Renal cortical epithelial cell (primary cell): ENCODE results near the genes SNU13, SREBF2, SHISA8 and NAGA.

DNA sequence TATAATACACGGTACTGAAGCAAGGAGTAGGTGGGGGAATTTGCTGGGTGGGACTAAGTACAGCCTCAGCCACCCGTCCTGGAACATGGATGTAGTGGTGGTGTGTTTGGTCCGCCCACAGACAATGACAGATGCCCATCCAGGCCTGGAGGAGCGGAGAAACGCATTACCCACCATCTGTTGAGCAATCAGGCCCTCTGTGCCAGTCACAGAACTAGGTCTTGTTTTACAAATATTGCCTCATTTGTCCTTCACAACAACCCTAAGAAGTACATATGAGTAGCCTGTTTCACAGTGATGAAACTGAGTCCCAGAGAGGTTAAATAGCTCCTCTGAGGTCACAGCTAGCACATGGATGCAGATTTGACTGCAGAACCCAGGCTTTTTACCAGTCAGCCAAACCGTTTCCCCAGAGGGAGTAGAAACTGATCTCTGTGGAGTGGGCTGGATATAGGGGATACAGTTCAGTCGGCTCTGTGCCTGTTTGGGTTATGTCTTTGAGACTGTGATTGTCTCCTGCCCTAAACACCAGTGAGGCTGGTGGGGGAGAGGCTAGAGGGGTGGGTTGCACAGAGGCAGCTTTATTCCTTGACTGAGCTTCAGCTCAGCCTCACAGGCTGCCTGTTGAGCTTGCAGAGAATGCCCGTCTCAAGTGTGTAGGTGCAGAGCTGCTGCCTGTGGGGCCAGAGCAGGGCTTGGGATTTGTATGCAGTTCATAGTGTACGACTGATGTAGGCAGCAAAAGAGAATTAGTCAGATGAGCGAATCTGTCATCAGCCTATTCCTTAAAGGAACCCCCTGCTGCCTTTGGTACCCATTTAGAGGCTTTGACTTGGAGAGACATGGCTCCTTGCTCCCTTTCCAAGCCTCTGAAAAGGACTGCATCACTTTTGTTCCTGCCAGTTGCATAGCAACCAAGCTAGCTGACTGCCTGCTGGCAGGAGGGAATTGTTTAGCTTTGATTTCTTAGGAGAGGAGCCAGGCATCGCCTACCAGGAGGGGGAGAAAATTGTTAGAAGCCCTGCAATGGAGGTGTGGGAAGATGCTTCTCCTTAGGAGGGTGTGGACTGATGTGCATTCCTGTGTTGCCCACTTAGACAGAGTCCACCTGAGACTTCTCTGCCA is 10.6 kb downstream of the ACO2 start:
- RRBS = no CpG with 5 or more reads among the region's 11 CpGs

- RRBS = no CpG with 5 or more reads among the region's 4 CpGs
Measured at GRCh38 chr22:41490771-41491449, 22.0 kb downstream of the ACO2 start.

DNA sequence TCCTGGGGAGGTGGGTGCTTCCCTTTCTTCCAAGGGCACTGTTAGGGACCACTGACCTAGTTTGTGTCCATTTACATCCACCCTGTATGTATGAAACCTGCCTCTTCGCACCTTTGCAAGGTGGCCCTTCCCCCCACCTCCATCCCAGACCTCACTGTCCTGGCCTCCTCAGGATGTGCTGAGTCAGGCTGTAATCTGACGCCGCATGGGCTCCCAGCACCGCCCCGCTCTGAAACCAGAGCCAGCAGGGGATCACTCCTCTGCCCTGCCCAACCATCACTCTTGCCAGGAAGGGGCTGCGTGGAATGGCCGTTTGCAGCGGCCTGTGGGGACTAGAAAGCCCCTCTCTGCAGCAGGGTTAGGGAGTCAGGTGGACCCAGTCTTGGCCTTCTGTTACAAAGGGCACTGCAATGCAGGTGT is 31.5 kb downstream of the POLR3H start:
- RRBS = no CpG with 5 or more reads among the region's 8 CpGs

GRCh38 chr22:41531710-41532528 is 12.4 kb downstream of the POLR3H start:
- RRBS = 72% methylated on average over 2 of the region's 18 CpGs

DNA sequence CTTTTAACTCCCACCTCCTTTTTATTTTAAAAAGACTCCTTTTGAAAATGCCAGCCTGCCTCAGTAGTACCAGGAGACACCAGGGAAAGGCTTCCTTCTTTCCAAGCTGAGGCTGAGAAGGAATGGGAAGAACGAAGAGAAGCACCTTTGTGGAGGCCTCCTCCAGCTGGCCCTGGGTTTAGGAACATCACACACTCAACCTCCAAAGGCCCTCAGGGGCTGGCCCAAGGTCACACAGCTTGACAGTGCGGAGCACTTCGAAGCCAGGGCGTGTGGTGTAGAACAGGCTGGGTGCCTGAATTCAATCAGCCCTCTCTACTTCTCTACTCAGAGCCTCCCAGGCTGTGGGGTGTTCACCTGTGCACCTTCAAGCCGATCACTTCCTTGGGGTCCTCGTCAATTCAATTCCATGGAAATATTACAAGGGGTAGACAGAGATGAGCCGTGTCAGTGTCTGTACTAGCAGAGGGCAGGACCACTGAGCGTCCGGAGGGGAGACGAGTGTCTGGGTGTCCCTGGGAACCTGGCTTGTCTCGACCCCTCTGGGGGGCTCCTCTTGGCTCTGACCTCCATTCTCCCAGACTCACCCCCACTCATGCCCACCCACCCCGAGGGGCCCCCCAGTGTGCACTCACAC is 650 bp upstream of the CSDC2 start:
- RRBS = no CpG with 5 or more reads among the region's 12 CpGs

- RRBS = under 1% methylated on average over 13 of the region's 33 CpGs
Measured at GRCh38 chr22:41688750-41689092, at the start of gene SNU13. Gene SNU13, minus strand, starts transcription at chr22:41688867.

DNA sequence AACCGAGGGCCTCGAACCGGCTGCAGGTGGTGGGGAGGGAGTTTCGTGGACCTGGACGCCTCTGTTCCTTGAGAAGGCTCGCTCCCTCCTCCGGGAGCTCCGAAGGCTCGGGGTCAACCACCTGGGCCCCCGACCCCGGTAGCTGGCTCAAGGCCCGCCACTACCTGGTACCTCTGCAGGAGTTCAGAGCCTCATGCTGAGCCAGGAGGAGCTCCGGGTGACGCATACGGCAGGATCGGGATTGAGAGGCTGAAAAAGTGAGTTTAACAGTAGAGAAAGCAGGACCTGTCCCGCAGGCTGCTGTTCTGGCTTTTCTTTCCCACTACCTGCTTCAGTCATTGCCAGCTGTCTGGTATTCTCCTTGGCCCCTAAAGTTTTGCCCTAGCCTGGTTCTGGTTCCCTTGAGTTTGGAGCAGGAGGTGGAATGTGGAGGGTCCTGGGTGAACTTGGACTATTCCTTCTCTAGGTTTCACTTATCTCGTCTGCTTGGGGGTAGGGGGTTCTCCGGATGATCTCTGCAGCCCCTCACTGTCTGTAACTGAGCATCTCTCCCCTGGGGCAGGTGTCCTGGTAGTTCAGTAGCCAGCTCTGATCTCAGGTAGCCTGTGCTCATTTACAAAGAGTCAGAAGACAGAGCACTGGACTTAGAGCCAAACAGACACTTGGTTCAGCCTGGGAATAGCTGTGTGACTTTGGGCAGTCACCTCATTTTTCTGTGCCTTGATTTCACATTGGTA is 509 bp downstream of the CCDC134 start:
- RRBS = 2% methylated on average over 10 of the region's 19 CpGs

DNA sequence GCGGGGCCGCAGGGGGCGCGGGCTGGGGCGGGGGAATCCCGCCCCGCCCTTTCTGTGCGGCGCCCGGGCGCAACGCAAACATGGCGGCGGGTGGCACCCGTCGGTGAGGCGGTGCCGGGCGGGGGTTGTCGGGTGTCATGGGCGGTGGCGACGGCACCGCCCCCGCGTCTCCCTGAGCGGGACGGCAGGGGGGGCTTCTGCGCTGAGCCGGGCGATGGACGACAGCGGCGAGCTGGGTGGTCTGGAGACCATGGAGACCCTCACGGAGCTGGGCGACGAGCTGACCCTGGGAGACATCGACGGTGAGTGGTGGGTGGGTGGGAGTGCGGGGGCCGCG is at the start of gene SREBF2:
SREBF2 (plus strand) TSS at position 49 of the 337 bp plus-strand sequence.
- RRBS = 1% methylated on average over 17 of the region's 42 CpGs

- RRBS = no CpG with 5 or more reads among the region's 46 CpGs
Measured at GRCh38 chr22:41910100-41910445, 4.8 kb downstream of the SHISA8 start.

- RRBS = 2% methylated on average over 120 of the region's 180 CpGs
Measured at GRCh38 chr22:41914151-41915380, at the start of gene SHISA8. Gene SHISA8, minus strand, starts transcription at chr22:41915074.

GRCh38 chr22:42069978-42071106 is at the start of gene NAGA:
Gene NAGA, minus strand, starts transcription at chr22:42070812.
- RRBS = 2% methylated on average over 18 of the region's 62 CpGs

DNA sequence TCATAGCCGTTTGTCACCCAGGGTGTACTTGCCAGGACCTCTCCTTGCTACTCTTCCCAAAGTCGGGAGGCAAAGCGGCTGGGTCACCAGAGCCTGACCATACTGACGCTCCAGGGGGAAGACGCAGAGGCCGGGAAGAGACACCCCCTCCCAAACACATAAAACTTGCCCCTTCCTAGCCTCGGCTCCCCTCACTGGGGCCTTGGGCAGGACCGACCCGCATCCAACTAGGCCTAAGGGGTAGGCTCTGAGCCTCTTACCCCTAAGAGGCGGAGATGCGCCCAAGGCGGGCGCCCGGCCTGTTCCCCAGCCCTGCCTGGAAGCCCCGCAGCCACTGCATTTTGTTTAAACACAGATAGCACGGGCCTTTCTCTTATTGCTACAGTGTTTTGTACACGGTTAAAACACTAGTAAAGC is 483 bp upstream of the SMDT1 start:
- RRBS = no CpG with 5 or more reads among the region's 17 CpGs

GRCh38 chr22:42091330-42091771 is 779 bp upstream of the NDUFA6 start:
- RRBS = no CpG with 5 or more reads among the region's 13 CpGs

GRCh38 chr22:42129270-42129762 is 1.3 kb downstream of the CYP2D6 start:
- RRBS = no CpG with 5 or more reads among the region's 30 CpGs

DNA sequence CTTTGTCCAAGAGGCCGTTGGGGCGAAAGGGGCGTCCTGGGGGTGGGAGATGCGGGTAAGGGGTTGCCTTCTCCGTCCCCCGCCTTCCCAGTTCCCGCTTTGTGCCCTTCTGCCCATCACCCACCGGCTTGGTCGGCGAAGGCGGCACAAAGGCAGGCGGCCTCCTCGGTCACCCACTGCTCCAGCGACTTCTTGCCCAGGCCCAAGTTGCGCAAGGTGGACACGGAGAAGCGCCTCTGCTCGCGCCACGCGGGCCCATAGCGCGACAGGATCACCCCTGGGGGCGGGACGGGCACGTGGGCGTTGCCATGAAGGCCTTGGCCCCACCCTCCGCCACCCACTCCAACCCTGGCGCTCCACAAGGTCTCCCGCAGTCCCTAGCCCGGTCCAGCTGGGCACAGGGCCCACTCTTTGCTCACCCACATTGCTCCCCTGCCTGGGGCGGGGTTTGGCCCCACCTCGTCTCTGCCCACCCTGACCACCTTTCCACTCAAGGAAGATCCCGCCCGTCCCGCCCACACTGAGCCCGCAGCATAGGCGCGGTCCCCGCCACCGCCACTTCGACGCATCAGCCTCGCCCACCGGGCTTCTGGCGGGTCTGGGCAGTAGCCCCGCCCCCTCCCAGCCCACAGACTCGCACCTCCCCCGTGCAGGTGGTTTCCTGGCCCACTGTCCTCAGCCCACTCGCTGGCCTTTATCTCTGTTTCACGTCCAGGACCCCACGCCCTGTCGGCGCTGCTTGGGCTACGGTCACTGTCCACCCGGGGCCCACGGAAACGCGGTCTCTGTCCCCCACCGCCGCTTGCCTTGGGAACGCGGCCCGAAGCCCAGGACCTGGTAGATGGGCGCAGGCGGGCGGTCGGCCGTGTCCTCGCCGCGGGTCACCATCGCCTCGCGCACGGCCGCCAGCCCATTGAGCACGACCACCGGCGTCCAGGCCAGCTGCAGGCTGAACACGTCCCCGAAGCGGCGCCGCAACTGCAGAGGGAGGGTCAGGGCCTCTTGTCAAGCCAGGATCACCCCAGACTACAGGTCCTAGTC is 12.3 kb upstream of the CYP2D6 start:
- RRBS = no CpG with 5 or more reads among the region's 85 CpGs

GRCh38 chr22:42300562-42301552 is 30.4 kb upstream of the TCF20 start:
- RRBS = no CpG with 5 or more reads among the region's 14 CpGs

- RRBS = no CpG with 5 or more reads among the region's 8 CpGs
Measured at GRCh38 chr22:42357611-42358051, 74.6 kb downstream of the NFAM1 start.

DNA sequence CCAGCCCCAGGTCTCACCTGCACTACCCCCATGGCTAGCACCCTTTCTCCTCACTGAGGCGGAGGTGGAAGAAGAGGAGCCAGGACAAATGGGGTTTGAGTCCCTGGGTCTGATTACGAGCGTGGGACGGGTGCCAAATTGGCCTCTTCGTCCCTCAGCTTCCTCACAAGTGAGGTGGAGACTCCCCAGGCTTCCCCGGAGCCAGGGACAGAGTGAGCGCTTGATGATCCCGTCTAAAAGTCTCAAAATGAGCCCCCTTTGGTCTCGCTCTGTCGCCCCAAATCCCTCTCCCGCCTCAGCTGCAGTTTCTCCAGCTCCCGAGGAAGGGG is 64.1 kb downstream of the NFAM1 start:
- RRBS = no CpG with 5 or more reads among the region's 12 CpGs

DNA sequence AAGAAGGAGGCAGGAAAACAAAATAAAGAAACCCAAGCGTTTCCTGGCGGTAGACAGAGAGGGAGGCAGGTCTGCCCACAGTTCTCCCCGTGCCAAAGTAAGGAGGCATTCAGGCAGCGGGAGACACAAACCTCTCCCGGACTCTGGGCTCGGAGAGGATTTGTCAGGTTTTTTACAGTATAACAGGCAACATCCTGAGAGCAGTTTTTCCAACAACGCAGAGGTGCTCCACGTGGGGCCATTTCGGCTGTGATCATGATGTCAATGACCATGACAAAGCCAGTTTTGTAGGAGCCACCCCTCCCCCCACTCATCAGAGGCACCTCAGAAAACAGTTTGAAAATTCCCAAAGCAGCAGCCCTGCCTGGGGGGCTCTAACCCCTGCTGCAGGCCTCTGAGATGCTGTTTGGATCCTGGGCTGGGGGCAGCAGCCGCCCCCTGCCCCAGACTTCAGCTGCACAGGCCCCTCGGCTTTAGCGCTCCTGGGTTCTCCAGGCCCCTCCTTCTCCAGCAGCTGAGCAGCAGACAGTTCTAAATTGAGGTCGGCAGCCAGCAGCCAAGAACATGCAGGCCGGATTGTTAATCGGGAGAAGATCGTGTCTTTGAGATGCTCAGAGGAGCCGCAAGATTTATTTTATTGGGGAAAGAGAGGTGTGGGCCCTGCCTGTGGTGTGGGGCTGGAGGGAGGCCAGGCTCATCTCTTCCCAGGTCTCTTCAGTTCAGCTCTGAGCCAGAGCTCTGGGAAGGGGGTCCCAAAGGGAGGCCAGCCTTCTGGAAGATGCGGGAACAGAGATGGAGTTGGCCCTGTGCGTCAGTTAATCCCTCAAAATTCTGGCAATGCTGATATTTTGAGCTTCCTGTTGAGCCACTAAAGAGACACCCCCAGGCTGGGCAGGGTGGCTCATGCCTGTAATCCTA is 19.3 kb downstream of the NFAM1 start:
- RRBS = no CpG with 5 or more reads among the region's 19 CpGs

DNA sequence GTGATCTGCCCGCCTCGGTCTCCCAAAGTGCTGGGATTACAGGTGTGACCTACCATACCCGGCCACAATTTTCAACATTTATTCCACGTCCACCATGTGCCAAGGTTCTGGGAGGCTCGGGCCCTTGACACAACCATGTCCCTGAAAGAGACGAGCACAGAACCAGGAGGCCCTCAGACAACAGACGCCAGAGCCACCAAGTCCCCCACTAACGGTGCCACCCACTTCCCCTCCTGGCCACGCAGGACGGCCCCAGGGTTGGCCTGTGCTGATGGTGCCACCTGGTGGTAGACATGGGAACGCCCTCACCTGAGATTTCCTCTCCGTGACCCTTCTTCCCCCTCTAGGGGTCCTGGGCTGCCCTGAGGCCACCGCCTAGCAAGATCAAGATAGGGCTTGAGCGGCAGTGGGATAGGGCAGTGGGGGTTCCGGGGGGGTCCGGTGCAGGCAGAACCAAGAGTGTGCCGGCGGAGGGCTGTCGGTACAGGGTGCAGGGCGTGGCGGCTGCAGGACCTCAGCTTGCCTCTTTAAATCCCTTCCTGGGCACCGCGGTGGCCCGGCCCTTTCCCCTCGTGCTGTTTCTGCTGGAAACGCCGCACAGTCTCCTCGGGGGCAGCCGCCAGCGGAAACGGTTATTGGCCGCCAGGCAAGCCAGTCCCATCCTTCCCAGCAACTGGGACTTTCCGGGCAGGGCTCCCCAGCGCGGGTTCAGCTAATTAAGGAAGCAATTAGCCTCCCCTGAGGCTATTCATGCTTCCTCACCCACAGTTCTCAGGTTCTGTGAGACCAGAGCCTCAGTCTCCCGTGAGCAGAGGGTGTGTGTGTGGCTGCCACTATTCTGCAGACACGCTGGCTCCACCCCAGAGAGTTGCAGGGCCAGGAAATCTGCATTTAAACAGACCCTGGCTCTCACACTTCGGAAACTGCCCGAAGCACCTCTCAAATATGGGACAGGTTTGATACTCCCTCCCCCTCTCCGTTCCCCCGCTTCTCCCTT is 5.5 kb upstream of the NFAM1 start:
- RRBS = under 1% methylated on average over 7 of the region's 41 CpGs